ENCODE measurements around a stretch of chr18.

CAGE:
- cytosol, long polyA minus RNA, result no peak
- cytosol, long polyA plus RNA, result no peak
- long polyA plus RNA, result no peak
- nucleus, long polyA minus RNA, result no peak
- nucleus, long polyA plus RNA, result no peak
Observed at GRCh38 chr18:62329373-62330685, 4.7 kb downstream of the TNFRSF11A start.

DNA sequence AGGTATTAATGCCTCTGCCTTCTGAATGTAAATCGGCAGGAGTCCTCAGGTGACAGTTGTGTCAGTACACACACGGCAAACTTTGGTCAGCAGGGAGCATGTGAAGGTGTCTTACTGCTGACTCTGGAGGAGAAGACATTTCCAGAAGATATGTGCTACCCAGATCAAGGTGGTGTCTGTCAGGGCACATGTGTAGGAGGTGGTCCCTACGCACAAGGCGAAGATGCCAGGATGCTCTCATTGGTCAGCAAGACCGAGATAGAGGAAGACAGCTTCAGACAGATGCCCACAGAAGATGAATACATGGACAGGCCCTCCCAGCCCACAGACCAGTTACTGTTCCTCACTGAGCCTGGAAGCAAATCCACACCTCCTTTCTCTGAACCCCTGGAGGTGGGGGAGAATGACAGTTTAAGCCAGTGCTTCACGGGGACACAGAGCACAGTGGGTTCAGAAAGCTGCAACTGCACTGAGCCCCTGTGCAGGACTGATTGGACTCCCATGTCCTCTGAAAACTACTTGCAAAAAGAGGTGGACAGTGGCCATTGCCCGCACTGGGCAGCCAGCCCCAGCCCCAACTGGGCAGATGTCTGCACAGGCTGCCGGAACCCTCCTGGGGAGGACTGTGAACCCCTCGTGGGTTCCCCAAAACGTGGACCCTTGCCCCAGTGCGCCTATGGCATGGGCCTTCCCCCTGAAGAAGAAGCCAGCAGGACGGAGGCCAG lies 43.7 kb downstream of the TNFRSF11A start:
CAGE:
- cytosol, long polyA minus RNA, result no peak
- cytosol, long polyA plus RNA, result no peak
- long polyA plus RNA, result no peak
- nucleus, long polyA minus RNA, result no peak
- nucleus, long polyA plus RNA, result no peak

DNA sequence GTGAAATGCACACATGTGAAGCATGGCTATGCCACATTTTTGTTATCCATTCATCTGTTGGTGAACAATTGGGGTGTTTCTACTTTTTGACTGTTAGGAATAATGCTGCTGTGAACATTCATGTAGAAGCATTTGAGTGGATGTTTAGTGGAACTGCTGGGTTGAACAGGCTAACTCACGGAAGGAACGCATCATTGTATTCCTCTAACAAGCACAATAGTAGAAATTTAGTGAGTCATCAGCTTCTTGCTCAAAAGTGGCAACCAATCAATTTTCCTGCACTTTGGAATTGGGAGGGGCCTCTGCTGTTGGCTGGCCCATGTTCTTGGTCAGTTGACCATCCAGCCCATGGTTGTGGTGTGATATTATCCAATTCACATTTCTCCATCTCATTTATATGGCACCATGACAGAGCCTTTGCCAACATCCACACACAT lies 95.0 kb downstream of the TNFRSF11A start:
CAGE:
- cytosol, long polyA minus RNA, result no peak
- cytosol, long polyA plus RNA, result no peak
- long polyA plus RNA, result no peak
- nucleus, long polyA minus RNA, result no peak
- nucleus, long polyA plus RNA, result no peak

DNA sequence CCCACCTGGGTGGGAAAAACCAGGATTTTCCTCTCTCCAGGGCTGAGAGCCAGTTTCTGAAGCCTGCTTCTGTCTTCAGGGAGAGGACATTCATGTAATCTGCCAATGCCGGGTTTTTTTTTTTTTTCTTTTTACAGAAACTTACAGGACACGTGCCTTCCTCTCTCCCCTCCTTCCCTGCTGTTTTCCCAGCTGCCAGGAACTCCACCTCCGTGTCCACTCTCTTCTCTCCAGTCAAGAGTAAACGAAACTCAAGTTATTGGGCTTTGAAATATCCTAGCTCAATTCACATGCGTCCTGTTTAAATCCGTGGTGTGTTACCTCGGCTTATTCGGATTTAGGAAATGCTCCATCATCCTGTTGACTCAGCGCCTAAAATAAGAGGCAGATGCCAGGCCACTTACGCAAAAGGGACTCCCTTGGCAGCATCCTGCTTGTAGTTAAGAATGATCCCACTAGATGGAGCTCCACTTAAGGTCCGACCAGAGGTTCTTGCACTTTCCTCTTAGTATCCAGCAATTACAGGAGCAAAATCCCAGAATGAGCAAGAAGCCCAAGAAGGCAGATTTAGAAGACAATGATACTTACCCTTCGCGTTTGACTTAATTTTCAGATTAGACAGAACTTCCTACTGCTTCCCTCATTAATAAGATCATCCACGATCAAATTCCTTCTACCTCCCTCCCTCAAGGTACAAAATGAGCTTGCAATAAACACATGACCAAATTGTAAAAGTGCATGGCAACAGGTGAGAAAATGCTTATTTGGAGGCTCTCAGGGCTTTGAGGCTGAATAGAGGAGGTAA lies 97.2 kb upstream of the ZCCHC2 start:
CAGE:
- cytosol, long polyA minus RNA, result no peak
- cytosol, long polyA plus RNA, result no peak
- long polyA plus RNA, result no peak
- nucleus, long polyA minus RNA, result no peak
- nucleus, long polyA plus RNA, result no peak

GRCh38 chr18:62436601-62437103 lies 86.2 kb upstream of the ZCCHC2 start:
CAGE:
- cytosol, long polyA minus RNA, result no peak
- cytosol, long polyA plus RNA, result no peak
- long polyA plus RNA, result no peak
- nucleus, long polyA minus RNA, result no peak
- nucleus, long polyA plus RNA, result no peak

CAGE:
- cytosol, long polyA minus RNA, result no peak
- cytosol, long polyA plus RNA, result no peak
- long polyA plus RNA, result no peak
- nucleus, long polyA minus RNA, result no peak
- nucleus, long polyA plus RNA, result no peak
Observed at GRCh38 chr18:62450789-62451496, 71.9 kb upstream of the ZCCHC2 start.

GRCh38 chr18:62525537-62526007 lies 2.7 kb downstream of the ZCCHC2 start:
CAGE:
- cytosol, long polyA minus RNA, result no peak
- cytosol, long polyA plus RNA, result no peak
- long polyA plus RNA, result no peak
- nucleus, long polyA minus RNA, result no peak
- nucleus, long polyA plus RNA, result no peak

CAGE:
- cytosol, long polyA minus RNA, result no peak
- cytosol, long polyA plus RNA, result no peak
- long polyA plus RNA, result no peak
- nucleus, long polyA minus RNA, result no peak
- nucleus, long polyA plus RNA, result no peak
Observed at GRCh38 chr18:62577188-62577845, 54.5 kb downstream of the ZCCHC2 start.

GRCh38 chr18:62610725-62611381 lies 88.0 kb downstream of the ZCCHC2 start:
CAGE:
- cytosol, long polyA minus RNA, result no peak
- cytosol, long polyA plus RNA, result no peak
- long polyA plus RNA, result no peak
- nucleus, long polyA minus RNA, result no peak
- nucleus, long polyA plus RNA, result no peak

DNA sequence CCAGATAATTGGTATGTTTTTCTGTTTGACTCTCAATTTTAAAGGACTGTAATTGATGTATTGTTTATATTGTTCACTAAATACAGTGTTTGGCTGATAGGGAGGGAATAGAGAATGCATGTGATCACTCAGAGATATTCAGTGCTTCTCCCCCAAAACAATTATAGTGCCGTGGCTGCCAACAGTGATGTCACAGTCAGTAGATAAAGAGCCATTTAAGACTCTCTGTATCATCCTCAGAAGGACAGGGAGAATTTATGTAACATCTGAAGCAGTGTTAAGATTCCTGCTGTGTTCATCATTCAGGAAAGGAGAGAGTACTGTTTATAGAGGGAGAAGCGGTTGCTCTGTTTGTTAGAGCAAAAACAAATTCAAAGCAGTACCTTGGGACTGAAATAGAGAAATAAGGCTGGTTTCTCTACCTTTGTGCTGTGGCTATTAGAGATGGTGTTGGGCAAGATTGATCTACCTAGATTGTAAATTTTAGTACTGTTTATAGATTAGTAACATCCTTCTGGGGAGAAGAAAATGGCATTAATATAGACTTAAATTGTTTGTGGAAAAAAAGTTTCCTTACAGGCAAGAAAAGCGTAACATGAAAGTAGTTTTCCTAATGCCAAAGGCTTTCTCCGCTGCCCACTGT lies 69.8 kb downstream of the PHLPP1 start:
CAGE:
- cytosol, long polyA minus RNA, result no peak
- cytosol, long polyA plus RNA, result no peak
- long polyA plus RNA, result no peak
- nucleus, long polyA minus RNA, result no peak
- nucleus, long polyA plus RNA, result no peak

DNA sequence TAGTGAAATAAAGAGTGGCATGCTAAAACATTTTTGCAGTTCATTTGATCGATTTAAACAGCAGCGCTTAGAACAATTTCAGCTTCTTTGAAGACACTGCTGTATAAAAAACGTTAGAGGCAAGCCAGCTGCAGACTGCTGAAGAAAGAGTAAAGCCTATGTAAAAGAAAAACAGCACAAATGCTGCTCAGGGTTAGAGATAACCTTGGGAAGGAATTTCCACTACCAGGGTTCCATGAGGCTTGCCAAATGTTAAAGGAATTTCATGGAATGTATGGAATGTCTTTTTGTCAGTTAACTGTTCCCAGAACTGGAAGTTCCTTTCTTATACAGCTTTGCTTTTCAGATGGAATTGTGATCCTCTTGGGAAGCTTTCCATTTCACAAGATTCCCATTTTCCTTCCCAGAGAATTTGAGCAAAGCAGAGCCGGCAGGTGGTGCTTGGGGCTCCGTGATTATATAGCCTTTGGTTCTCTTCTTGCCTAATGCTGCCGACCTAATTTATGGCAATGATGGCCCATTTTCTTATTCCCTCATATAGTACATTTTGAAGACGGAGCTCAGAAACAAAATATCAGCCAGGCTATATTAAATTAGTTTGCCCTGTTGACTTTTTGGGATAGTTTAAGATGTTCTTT lies 162.1 kb downstream of the PHLPP1 start:
CAGE:
- cytosol, long polyA minus RNA, result no peak
- cytosol, long polyA plus RNA, result no peak
- long polyA plus RNA, result no peak
- nucleus, long polyA minus RNA, result no peak
- nucleus, long polyA plus RNA, result no peak

DNA sequence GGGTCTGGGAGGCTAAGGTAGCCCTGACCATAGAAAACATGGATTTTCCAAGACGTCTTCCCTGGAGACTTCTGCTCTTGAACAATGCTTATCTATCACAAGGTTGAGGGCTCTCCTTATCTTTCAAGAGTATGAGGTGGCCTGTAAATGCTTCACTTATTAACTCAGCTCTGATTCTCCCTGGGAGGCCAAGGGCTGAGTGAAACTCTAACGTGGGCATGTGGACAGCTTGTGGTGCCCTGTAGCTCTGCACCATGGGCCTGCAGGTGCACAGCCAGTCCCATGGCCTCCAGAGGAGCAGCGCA lies 219.8 kb downstream of the BCL2 start:
CAGE:
- cytosol, long polyA minus RNA, result no peak
- cytosol, long polyA plus RNA, result no peak
- long polyA plus RNA, result no peak
- nucleus, long polyA minus RNA, result no peak
- nucleus, long polyA plus RNA, result no peak

DNA sequence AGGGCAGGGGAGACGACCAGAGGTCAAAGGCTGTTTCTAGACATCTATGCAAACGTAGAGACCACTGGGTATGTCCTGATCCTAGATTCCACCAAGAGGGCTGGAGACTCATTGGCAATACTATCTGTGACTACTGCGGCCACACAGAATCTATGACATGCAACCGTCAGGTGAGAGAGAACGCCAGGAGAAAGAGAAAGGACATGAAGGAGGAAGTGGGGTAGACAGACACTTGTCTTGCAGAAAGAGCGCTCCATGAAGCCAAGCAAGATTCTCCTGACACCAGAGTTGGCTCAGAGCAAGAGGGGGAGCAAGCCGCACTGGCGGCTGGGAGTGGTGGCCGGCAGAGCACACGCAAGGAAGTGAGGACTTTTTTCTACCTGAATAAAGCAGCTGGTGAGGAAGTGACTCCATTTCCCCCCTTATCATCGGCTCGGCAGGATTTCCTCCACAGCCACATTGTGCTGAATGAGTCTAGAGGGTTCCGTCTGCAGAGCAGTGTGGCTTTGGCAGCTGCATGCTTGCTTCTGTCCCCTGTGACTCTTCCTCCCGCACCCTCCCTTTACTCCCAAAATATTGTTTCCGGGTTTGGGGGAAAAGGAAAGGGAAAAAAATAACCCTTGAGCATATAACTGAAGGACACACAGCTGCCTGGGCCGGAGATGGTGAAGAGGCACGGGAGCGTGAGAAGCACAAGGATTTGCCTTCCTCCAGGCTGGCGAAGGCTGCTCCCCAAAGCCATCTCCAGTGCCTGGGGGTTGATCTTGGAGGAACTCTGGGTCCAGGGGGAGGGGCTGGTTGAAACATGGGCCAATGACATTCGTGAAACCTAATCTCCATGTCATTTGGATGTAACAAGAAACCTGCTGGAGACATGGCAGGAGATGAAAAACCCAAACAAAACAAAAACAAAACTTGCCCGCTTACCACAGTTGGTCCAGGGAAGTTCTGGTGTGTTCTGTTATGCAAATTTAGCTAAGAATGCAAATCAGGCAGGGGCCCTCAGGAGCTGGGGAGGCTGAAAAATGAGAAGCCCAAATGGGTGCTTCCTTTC lies 181.4 kb downstream of the BCL2 start:
CAGE:
- cytosol, long polyA minus RNA, result no peak
- cytosol, long polyA plus RNA, result no peak
- long polyA plus RNA, result no peak
- nucleus, long polyA minus RNA, result no peak
- nucleus, long polyA plus RNA, result no peak

DNA sequence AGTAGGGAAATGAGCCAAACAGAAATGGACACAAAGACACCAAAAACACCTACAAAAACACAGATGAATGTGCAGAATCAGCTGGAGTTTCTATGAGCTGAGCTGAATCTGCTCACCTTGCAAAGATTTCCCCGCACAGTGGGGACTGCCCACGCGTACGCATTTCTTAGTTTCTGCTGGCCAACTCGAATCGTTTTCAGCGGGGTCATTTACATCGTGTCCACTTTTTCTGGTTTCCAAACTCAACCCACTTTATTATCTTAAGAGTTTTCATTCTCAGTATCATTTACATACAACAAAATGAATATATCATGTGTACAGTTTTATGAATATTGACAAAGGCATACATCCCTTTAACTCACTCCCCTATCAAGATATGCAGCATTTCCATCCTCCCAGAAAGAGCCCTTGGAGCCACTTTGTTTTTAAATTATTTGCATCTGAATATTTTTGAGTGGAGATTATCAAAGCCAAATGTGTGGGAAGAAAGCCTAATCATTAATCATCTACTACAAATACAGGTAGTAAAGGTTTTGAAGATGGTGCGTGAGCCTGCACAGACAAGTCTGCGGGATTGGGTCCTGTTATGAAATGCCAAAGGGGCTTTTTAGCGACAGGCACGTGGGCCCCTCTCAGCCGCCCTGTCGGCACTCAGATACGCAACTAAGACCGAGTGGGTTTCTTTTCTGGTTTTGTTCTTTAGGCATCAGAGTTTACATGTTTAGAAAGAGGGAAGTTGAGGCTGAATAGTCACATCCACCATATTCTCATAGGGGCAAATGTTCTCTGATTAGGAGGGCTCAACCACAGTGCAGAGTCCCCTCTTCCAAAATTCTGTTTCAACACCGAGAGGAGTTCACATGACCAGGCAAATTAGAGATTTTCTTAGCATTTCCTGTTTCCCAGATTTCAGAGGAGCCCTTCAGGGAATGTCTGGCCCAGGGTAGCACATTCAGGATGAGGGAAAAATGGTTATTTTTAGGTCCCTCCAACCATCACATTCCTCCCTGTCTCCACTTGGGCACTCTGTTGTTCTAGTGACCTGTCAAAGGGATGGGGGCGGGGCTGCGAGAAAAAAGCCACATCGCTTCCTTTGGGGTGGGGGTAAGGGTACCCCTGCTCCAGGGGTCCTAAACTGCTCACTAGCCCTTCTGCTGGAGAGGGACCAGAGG lies 159.5 kb downstream of the BCL2 start:
CAGE:
- cytosol, long polyA minus RNA, result no peak
- cytosol, long polyA plus RNA, result no peak
- long polyA plus RNA, result no peak
- nucleus, long polyA minus RNA, result no peak
- nucleus, long polyA plus RNA, result no peak

CAGE:
- cytosol, long polyA minus RNA, result no peak
- cytosol, long polyA plus RNA, result no peak
- long polyA plus RNA, result no peak
- nucleus, long polyA minus RNA, result no peak
- nucleus, long polyA plus RNA, result no peak
Observed at GRCh38 chr18:63162248-63162864, 157.2 kb downstream of the BCL2 start.

DNA sequence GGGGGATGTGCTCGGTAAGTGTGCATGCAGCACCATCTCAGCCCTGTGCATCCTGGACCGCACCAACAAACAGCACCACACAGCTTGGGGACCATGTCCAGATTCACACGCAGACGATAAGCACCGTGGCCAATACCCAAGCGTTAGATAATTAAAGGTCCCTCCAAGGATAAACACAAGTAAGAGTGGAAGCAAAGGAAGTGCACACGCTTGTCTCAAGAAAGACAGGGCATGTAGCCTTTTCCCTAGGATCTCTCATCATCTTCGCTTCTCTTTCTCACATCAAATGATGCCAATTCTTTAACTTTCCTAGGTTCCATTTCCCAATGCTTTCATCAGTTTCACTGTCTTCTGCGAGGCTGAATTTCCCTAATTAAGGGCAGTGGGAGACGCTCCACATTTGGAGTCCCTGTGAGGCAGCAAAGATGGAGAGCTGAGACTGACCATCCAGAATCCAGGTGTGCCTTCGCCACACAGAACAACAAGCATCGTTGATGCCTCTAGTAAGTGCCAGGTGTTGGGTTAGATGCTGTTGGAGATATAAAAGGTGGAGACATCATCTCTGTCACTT lies 113.3 kb downstream of the BCL2 start:
CAGE:
- cytosol, long polyA minus RNA, result no peak
- cytosol, long polyA plus RNA, result no peak
- long polyA plus RNA, result no peak
- nucleus, long polyA minus RNA, result no peak
- nucleus, long polyA plus RNA, result no peak

CAGE:
- cytosol, long polyA minus RNA, result no peak
- cytosol, long polyA plus RNA, result no peak
- long polyA plus RNA, result no peak
- nucleus, long polyA minus RNA, result no peak
- nucleus, long polyA plus RNA, result no peak
Observed at GRCh38 chr18:63216867-63217526, 102.6 kb downstream of the BCL2 start.

CAGE:
- cytosol, long polyA minus RNA, result no peak
- cytosol, long polyA plus RNA, result no peak
- long polyA plus RNA, result no peak
- nucleus, long polyA minus RNA, result no peak
- nucleus, long polyA plus RNA, result no peak
Observed at GRCh38 chr18:63249881-63250197, 69.7 kb downstream of the BCL2 start.

CAGE:
- cytosol, long polyA minus RNA, result no peak
- cytosol, long polyA plus RNA, result no peak
- long polyA plus RNA, result no peak
- nucleus, long polyA minus RNA, result no peak
- nucleus, long polyA plus RNA, result no peak
Observed at GRCh38 chr18:63318418-63319263, 928 bp downstream of the BCL2 start.

GRCh38 chr18:63320568-63321280 lies 1.2 kb upstream of the BCL2 start:
CAGE:
- cytosol, long polyA minus RNA, result no peak
- cytosol, long polyA plus RNA, result no peak
- long polyA plus RNA, result no peak
- nucleus, long polyA minus RNA, result no peak
- nucleus, long polyA plus RNA, result no peak

Data from keratinocyte (primary cell).